ENCODE measurements around the gene SUDS3.

GRCh38 chr12:117580690-117580950 lies 219.2 kb upstream of the NOS1 start:
- CAGE, long polyA plus RNA, result no peak
- RRBS, result no CpG with 5 or more reads among the region's 6 CpGs

DNA sequence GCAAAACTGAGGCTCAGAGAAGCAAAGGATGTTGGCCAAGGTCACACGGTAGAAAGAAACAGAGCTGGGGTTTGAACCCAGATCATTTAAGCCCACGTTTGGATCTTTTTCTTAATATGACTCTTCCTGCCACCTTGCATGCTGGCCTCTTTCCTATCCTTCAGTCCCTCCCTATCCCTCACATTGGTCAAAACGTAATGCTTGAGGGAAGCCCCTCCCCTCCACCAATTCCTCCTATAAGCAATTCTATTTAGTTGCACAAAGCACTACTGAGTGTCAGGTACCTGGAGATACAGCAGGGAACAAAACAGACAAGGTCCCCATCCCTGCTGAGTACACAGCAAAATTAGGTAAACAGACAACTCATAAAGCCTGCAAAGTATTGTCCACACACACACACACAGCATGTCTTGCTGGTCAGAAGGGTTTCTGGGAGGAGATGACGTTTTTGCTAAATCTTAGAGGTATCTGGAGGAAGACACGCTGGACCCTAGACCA lies 179.2 kb downstream of the KSR2 start:
- CAGE, long polyA plus RNA, result no peak
- RRBS, result no CpG with 5 or more reads among the region's 5 CpGs

GRCh38 chr12:118061735-118062906 lies 1.1 kb upstream of the WSB2 start:
- CAGE, long polyA plus RNA, result no peak
- RRBS, result 4% methylated on average over 5 of the region's 51 CpGs

- CAGE, long polyA plus RNA, result no peak
- RRBS, result 3% methylated on average over 22 of the region's 32 CpGs
These were observed 683 bp downstream of the PEBP1 start for GRCh38 chr12:118136532-118137082.

GRCh38 chr12:118157489-118157888 lies 21.6 kb downstream of the PEBP1 start:
- CAGE, long polyA plus RNA, result no peak
- RRBS, result no CpG with 5 or more reads among the region's 5 CpGs

DNA sequence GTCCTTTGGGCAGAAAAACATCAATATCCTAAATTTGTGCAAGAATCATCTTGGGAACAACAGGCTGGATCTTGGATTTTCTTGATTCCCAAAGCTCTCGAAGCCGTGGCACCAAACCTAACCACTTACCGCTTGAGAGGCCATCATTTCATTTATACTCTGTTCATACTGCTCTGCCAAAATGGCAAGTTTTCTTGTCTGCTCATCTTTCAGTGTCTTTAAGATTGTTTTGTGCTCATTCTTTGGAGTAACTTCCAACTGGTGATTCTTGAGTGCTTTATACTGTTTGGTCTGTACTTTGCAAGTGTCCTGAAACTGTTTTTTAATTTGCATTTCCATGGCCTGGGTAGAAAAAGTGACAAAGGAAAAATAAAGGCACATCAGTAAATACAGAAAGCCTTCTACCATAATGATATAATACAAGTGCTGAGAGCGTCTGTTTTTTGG lies 24.1 kb downstream of the PEBP1 start:
- CAGE, long polyA plus RNA, result no peak
- RRBS, result no CpG with 5 or more reads among the region's 4 CpGs

DNA sequence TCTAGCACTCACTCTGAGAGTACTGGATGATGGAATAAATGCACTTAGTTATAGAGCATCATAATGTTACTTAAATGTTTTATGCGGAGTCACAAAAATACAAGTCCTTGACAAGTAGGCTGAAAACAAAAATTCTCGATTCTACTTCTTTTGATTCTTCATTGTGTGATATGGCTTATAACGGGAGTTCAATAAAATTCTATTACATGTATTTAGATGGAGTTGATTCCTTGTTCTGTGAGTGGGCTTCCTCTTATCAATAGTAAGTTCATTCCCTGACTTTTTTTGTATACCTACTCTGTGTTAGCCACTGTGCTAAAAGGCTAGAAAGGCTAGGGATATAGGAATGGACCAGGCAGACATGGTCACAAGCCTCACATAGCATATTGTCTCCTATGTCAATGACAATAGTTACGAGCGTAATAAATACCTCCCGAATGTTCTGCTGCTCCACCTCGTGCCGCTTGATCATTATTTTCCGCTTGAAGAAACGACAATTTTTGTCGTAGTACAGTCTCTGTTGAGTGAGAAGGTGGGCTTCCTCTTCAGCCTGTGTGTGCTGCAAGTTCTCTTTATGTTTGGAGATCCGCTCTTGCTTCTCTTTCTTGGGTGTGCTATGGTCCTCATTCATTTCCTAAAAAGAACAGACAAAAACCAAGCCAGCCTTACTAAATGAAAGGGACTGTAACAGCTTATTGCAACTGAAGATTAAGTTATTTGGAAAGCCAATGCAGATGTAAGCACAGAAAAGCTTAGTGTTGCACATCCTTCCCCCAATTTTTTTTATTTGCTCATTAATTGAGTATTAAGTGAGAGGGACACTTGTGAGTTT lies 36.3 kb downstream of the PEBP1 start:
- CAGE, long polyA plus RNA, result no peak
- RRBS, result no CpG with 5 or more reads among the region's 12 CpGs

- CAGE, long polyA plus RNA, result no peak
- RRBS, result no CpG with 5 or more reads among the region's 4 CpGs
These were observed 64.7 kb downstream of the TAOK3 start for GRCh38 chr12:118308051-118308387.

DNA sequence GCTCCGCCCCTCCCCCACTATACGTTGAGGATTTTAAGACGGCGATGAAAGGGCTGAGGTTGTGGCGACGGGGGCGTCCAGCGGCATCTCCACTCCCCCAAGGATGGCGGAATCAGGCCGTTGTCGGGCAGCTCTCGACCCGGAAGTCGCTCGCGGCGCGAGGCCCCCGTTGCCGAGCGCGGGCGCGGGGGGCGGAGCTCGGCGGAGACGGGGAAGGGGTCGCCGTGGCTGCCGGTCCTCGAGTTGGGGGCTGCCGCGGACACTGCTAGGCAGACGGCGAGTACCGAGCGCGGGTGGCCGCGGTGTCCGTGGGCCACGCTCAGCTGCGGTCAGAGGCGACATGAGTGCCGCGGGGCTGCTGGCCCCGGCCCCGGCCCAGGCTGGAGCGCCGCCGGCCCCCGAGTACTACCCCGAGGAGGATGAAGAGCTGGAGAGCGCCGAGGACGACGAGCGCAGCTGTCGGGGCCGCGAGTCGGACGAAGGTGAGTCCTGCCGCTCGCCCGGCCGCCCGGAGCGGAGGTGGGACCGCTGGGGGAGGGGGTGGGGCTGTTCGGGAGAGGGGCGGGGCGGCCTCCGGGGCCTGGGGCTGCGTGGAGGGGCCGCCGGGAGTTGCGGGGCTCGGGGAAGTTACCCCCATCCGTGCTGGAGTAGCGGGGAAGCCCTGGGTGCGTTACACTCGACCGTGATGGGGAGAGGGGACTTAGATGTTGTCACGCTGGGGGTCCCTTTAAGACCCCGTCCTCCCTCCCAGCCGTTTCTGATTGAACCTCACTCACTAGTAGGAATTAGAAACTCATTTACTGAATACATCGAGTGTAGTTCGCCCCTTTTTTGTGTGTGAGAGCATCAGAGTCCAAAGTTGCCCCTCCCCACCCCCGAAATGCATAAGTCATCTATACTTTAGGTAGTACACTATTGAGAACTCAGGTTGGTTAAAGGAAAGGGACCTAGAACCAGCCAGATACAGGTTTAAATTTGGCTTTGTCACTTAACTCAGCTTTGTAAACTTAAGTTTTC lies at the start of gene SUDS3:
TSS of gene SUDS3 (plus strand) at position 204 of the 1,017 bp plus-strand sequence.
- CAGE, long polyA plus RNA, result start-site peak on the plus strand centred at position 208 of the sequence, 16 bp wide, 271 and 165 reads in 2 replicates; start-site peak on the plus strand centred at position 416 of the sequence, 87 bp wide, 64 and 61 reads in 2 replicates
- RRBS, result 2% methylated on average over 24 of the region's 91 CpGs

DNA sequence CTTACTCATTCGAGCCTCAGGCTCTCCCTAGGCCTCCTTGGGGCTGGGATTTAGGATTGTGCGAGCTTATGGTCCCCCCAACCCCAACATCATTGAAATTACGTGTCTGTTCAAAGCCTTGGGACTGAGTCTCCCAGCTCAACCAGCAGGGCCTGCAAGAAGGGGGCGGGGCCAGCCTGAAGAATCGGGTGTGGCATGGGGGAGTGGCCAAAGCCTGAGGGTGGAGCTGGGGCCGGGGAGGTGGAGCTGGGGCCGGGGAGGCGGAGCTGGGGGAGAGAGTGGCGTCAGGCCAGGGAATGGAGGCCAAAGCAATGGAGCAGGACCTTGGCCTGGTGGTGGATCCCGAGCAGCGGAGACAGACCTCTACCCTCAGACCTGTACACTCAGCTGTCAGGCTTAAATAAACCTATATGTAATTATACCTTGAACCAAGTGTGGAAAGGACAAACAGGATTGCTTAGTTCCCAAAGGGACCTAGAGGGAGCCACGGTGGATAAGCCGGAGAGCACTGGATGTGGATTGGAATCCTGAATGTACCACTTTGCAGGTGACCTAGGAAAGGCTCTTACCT lies 24.2 kb upstream of the HSPB8 start:
- CAGE, long polyA plus RNA, result no peak
- RRBS, result no CpG with 5 or more reads among the region's 13 CpGs

DNA sequence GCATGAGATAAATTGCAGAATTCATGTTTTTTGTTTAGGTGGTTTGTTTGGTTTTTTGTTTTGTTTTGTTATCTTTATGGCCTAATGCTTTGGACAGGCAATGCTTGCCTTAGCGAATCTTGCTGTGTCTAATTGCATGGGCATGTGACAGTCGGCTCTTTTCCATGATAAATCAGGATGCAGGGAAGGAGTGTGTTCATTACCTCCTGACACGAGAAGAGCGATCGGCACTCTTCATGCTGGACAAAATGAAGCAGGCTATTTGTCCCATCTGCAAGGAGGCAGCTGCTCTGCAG lies 6.5 kb downstream of the CCDC60 start:
- CAGE, long polyA plus RNA, result no peak
- RRBS, result no CpG with 5 or more reads among the region's 5 CpGs

- CAGE, long polyA plus RNA, result no peak
- RRBS, result no CpG with 5 or more reads among the region's 1 CpG
These were observed 18.8 kb downstream of the CCDC60 start for GRCh38 chr12:119353382-119353721.

- CAGE, long polyA plus RNA, result no peak
- RRBS, result no CpG with 5 or more reads among the region's 3 CpGs
These were observed 31.1 kb downstream of the CCDC60 start for GRCh38 chr12:119365534-119366111.

DNA sequence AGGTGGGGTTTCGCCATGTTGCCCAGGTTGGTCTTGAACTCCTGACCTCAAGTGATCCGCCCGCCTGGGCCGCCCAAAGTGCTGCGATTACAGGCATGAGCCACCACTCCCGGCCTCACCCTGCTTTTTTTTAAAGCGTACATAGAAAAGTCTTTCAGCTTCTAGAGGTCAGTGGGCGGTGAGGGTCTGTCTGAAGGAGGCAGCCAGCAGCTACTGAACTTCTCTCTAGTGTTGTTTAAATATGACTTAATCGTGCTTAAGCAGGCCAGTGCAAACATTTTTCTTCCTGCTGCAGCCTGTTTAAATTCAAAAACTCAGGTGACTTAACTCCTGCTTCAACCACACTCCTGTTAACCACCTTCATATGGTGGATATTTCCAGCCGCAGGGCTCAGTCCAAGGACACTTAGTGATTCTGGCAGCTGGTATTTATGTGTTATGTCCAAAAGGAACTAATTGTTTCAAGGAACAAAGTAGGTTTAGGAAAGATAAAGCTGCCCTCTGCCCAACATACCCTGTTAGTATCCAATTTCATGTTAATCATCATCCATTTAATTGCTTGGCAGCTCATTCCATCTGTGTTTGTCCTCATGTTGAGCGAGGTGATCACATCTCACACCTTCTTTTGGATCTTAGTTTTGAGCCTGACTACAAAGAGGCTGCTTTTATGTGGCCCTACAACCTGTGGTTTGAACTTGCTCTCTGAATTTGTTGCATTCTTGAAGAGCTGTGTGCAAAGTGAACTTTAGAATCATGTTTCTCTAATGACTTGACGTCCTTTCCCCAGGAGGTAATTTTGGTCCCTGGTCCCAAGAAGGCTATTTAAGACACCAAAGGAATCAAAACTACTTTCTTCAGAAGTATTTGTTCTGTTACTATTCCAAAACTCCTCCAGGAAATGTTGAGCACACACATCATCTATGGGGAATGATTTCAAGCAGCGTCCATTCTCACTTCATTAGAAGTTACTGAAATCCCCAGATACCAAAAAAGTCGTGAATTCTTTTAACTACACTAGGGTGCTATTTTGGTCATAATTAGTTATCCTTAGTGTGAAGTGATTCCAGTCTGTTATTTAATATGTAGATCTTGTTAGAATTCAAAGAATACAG lies 2.2 kb downstream of the PRKAB1 start:
- CAGE, long polyA plus RNA, result no peak
- RRBS, result no CpG with 5 or more reads among the region's 14 CpGs

- CAGE, long polyA plus RNA, result no peak
- RRBS, result no CpG with 5 or more reads among the region's 12 CpGs
These were observed 3.4 kb downstream of the PRKAB1 start for GRCh38 chr12:119671001-119672015.

- CAGE, long polyA plus RNA, result no peak
- RRBS, result 46% methylated on average over 12 of the region's 24 CpGs
These were observed 16.0 kb downstream of the RAB35 start for GRCh38 chr12:120100455-120101079.

DNA sequence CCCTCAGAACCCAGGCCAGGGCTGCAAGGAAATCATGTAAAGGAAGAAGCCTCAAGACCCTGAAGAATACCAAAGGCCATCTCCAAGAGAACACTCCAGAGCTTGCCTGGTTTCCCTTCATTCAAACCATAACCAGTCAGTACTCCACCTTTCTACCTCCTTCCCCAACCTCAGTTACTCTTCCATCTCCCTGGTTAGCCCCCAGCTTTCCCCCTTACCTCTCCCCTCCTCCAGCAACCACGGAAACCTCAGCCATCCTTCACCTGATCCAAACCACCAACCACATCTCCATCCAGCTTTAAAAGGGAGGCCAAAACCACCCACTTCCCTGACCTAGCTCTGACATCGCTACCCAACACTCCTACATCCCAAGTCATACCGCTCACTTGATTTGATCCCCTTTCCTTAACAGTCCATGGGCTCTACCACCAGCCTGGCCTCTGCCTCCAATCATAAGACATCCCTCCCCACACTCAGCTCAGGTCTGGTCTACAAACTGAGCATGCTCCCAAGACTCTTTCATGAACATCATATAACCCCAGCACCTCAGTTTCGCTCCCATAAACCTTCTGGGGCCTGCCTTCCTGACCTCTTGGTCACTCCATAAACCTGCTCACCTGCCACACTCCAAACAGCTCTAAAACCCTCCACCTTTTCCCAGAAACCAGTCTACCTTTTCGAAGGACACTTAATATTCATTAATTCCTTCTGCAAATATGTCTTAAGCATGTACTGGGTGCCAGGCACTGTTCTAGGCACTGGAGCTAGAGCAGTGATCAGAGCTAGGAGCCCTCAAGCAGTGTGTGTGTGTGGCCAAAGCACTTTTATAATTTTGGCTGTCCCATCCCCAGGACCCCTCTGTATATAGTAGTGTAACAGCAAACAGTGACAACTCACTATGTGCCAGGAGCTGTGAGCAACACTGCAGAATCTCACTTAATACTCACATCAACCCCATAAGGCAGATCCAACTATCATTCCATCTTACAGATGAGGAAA lies 1.3 kb downstream of the RAB35 start:
- CAGE, long polyA plus RNA, result no peak
- RRBS, result no CpG with 5 or more reads among the region's 5 CpGs

GRCh38 chr12:120117042-120117804 lies 670 bp upstream of the RAB35 start:
- CAGE, long polyA plus RNA, result no peak
- RRBS, result 2% methylated on average over 32 of the region's 59 CpGs

- CAGE, long polyA plus RNA, result no peak
- RRBS, result 12% methylated on average over 8 of the region's 12 CpGs
These were observed 23.9 kb upstream of the COX6A1 start for GRCh38 chr12:120413952-120414423.

GRCh38 chr12:120452627-120452946 lies 6.3 kb downstream of the GATC start:
- CAGE, long polyA plus RNA, result no peak
- RRBS, result no CpG with 5 or more reads among the region's 4 CpGs

Measured in AG04450 (cell line).